ENCODE data around the genes OR5M3, OR5M8, APLNR and SELENOH.

- PRO-cap, result no peak
Measured at GRCh38 chr11:56473168-56473515, at the start of gene OR5M3. Gene OR5M3, minus strand, starts transcription at chr11:56473352.

- PRO-cap, result no peak
Measured at GRCh38 chr11:56491293-56491640, at the start of gene OR5M8. Gene OR5M8, minus strand, starts transcription at chr11:56491370.

DNA sequence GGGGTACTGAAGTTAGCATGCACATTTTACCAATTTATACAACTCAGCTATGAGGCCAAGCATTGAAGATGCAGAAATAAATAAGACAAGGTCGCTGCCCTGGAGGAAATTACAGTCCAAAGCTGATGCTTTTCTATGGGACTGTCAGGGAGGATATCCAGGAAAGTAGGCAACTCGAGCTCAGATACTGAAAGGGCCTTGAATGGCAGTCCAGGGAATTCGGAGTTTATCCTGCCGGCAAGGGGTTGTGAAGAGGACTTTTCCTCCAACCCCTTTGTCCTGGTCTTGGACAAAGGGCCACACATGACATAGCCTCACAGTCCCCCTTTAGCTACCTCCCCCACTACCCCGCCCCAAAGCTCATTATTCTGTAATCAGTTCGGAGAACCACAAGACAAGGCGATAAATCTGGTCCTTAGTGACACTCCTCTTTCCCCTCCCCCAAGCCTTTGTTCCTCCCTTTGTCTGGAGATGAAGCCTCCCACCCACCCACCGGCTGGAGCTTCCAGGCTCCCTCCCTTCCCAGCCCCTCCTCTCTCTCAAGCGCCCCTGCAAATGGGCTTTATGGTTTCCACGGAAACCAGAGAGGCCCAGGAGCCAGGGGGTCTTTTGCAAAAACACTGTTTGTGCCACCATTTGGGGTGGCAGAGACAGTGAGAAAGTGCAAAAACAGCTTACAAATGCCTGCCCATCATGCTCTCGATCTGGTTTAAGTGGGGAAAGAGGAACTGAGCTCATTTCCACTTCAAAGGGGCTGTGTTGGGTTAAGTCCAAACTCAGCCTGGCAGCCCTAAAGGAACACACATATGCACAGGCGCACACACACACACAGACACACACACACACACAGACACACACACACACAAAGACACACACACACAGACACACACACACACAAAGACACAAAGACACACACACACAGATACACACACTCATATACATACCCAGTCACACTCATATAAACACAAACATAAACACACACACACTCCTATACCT lies 23.7 kb downstream of the APLNR start:
- PRO-cap, result no peak

DNA sequence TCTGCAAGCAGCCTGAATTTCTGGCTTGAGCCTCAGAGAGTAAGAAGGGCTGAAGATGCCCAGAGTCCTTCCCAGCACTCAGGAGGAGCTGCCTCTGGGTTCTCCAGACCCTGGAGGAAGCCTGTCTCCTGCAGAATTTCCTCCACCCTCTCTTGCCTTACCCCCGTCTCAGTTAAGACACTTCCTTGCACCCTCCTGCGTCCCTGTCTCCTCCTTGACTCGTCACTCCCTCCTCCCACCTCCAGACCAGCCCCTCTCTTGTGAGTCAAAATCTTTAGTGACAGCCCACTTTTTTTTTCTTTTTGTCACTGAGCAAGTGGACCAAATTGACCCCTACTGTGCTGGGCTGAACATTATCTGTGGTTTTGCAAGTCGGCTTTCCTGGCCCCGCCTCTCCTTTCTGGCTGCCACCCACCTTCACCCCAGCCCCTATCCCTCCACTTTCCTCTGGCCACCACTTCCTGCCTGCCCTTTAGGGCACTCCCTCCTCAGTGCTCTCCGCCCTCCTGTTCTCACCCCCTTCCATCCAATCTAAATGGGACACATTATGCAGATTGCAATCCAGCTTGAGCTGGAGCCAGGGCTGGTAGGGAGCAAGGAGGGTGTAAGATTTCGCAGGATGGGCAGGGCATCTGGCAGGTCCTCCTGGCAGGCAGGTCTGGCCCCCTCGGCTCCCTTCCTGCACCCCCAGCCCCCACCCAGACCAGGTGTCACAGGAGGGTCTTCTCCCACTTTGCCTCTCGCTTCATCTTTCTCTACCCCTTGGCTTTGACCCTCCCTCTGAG lies at the start of gene APLNR:
TSS of gene APLNR (minus strand) at position 179 of the 785 bp plus-strand sequence.
- PRO-cap, result no peak

DNA sequence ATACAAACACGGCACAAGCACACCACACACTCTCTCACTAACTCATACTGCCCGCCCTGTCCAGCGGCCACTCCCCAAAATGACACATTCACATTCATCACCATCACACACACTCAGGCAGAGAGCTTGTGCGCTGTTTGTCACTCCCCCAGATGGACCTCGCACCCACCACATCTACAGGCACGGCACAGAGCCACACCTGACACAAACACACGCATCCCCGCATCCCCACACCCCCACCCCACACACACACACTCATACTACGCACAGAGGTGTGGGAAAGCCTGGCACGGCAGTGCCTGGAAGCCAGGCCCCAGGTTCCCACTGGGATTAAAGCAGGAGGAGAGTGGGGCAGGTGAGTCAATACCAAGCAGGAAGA lies 20.9 kb downstream of the TNKS1BP1 start:
- PRO-cap, result no peak

- PRO-cap, result no peak
Measured at GRCh38 chr11:57308255-57308840, 16.4 kb downstream of the TNKS1BP1 start.

GRCh38 chr11:57311614-57312077 lies 13.1 kb downstream of the TNKS1BP1 start:
- PRO-cap, result no peak

GRCh38 chr11:57327584-57328037 lies 2.9 kb upstream of the TNKS1BP1 start:
- PRO-cap, result no peak

- PRO-cap, result no peak
Measured at GRCh38 chr11:57425783-57426368, 1.0 kb downstream of the SLC43A3 start.

- PRO-cap, result no peak
Measured at GRCh38 chr11:57457795-57459116, 2.1 kb upstream of the RTN4RL2 start.

DNA sequence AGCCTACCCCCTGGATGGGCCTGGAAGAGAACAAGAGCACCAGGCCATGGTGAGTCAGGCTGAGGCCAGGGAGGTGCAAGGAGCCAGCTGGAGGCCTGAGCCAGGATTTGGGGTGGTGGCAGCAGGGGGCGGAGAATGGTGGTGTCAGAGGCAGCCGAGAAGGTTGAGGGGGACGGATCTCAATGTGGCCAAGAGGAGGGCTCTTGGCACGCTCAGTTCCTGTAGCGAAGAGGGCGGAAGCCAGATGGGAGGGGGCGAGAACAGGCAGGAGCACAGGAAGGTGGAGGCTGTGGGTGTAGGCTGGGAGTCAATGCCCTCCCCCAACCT lies 13.7 kb downstream of the RTN4RL2 start:
- PRO-cap, result no peak

GRCh38 chr11:57646361-57647030 lies 3.2 kb downstream of the YPEL4 start:
- PRO-cap, result no peak

DNA sequence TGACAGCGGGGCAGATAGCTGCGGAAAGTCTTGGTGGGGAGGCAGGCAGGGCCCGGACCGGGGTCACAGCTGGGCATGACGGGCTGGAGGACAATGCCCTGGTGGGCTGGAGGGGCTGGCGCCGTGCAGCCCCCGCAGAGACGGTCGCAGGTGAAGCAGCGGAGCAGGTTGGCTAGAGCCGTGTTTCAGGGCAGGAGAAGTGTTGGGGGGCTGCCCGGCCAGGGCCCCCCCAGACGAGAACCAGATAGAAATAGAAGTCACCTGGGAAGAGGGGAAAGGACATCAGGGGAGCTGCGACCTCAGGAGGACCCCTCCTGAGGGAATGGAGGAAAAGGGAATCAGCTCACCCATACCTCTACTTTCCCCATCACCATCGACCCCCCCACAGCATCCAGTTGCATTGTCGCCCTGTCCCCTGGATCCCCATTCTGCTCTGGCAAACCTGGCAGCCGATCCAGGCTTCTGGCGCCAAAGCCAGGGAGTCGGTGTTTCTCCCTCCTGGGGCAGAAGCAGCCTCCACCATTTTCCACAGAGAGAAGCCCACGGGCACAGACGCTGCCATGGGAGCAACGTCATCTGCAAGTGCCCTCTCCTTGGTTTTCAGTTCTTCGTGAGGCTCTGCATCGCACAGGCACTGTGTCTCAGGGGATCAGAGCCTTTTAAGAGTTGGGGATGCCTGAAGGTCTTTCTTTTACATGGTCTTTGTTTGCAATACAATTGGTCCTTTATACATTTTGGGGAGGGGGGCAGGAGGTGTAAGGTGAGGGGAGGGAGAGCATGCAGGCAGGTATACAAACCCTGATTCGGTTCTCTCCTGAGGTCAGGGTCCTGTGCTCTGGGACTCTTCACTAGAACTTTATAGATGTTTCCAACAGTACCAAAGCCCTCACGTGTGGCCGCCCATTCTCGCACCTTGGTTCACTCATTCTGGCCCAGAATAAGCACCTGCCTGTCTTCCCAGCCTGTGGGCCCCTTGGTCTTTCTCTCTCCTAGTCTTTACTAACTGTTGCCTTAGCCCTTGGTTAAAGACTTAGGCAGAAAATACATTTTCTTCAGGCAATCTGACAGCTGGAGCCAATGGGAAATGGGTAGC lies 2.3 kb downstream of the YPEL4 start:
- PRO-cap, result no peak

- PRO-cap, result no peak
Measured at GRCh38 chr11:57735620-57736322, 5.5 kb upstream of the SELENOH start.

GRCh38 chr11:57741079-57741781 lies at the start of gene SELENOH:
Gene SELENOH, plus strand, starts transcription at chr11:57741491.
- PRO-cap, result bidirectional peak, plus-strand start at chr11:57741561, minus-strand start at chr11:57741285

DNA sequence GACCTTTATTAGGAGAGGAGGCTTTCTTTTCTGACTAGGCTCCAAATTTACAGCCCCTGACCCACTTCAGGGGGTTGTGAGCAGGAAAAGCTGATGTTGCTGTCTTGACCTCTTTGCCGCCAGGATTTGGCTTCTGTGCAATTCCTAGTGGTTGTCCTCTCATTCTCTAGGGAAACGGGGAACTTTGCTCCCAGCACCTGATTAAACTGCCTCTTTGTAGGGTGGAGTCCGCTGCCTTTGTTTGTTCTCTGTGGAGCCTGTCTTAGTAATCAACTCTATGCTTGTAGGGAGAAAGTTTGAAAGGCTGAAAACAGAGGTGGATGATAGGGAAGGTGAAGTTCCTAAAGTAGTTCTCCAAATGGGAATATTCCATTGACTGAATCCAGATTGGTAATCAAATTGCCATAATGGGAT lies 16.4 kb downstream of the CTNND1 start:
- PRO-cap, result no peak

DNA sequence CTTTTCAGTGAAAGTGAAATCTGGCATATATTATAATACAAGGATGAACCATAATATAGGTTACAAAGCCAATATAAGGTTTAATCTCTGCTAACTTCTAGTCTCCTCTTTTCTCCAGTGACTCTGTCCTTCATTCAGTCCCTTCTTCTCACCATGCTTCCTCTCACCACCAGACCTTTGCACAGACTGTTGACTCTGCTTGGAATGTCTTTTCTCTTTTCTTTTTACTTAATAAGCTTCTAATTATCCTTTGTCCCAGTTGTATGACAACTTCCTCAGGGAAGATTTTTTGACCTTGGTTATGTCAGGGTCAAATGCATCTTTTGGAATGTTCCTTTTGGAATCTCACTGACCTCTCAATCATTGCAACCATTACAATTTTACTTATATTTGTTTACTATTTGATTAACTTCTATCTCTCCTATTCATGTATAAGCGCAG lies 5.6 kb upstream of the OR10W1 start:
- PRO-cap, result no peak

DNA sequence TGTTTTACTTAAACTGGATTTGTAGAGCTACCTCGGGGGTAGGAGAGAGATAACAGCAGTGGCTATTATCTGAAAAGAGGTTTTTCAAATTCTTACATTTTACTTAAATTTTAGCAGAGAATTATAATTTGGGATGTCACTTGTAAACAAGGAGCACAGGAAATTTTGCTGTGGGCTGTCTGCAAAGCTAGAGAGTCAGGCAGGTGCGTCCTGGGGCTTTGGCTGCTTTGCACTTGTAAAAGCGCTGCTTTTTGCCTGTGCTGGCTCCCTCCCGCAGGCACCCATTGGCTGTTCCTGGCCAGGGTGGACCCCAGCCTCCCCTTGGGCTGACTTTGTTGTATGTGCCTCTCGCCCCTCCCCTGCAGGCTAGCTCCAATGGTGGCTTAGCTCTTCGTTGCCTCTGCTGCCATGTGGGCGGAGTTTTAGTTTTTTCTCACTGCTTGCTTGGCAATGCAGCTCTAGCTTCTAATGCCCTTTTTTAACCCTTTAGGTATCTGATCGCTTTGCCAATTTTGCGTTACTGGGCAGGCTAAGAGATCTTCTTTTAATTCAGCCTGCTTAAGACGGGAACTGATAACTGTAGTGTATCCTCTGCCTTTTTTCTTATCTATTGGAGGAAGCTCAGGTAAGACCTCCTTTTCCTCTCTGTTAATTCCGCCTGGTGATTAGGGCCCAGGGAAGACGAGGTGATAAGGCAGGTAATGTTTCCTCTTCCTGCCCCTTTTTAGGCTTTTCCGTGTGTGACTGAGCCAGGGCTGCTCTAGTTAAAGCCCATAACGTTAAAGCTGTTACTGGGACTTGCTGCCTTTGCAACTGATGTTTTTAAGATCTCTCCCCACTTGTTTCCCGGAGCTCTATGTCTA lies 11.9 kb upstream of the GLYATL1 start:
- PRO-cap, result no peak

DNA sequence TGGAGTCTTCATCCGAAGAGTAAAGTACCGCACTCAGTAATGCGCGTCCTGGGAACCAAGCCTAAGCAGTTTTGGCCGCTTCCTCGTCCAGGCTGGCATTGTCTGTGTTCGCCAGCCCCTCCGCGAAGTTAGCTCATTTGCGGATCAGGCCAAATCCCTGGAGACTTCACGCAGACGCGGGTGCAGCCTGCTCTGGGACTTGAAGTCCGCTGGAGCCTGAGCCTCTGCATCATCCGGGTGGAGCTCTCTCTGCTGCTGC lies 23.6 kb upstream of the GLYATL1B start:
- PRO-cap, result no peak

DNA sequence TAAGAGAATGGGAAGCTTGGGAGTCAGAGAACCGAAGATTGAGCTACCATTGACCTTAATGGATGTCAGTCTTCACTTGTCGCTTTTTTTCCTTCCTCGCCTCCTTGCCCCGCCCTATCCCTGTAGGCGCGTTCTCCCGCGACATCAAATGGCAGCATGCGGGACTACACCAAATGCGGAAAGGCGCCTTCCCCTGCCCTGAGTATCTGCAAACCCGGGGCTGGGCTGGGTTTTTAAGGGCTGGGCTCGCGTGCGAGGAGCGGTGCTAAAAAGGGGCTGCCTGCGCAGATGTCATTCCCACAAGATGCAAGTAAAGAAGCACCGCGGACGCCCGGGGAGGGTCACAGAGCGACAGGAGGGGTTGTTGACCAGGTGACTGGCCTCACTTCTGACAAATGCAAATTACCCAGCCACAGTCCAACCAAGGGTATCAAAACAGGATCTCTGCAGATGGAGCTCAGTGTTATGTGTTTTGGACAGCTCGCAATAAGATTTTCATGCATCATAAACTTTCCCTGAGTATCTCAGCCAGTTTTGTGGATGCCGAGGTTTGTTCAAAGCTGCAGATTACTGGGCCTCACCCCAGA lies 4.7 kb upstream of the FAM111B start:
- PRO-cap, result no peak

All from peritoneum (tissue), 1 donor.